GM12891 (cell line): ENCODE data around the genes GAGE2A, PAGE4, CLCN5, XAGE3 and KANTR.

DNA sequence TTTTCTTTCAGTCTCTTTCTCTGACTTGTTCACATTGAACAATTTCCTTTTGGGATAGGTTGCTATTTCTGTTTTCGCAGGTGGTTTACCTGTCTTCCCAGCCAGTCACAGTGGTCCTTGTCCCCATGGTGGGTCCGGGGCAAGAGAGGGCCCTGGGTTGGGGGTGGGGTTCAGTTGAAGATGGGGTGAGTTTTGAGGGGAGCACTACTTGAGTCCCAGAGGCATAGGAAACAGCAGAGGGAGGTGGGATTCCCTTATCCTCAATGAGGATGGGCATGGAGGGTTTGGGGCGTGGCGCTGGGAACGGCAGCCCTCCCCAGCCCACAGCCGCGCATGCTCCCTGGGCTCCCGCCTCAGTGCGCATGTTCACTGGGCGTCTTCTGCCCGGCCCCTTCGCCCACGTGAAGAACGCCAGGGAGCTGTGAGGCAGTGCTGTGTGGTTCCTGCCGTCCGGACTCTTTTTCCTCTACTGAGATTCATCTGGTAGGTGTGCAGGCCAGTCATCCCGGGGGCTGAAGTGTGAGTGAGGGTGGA, at the start of gene GAGE2A:
TSS of gene GAGE2A (plus strand) at position 376 of the 534 bp plus-strand sequence.
- RRBS, result no CpG with 5 or more reads among the region's 17 CpGs

DNA sequence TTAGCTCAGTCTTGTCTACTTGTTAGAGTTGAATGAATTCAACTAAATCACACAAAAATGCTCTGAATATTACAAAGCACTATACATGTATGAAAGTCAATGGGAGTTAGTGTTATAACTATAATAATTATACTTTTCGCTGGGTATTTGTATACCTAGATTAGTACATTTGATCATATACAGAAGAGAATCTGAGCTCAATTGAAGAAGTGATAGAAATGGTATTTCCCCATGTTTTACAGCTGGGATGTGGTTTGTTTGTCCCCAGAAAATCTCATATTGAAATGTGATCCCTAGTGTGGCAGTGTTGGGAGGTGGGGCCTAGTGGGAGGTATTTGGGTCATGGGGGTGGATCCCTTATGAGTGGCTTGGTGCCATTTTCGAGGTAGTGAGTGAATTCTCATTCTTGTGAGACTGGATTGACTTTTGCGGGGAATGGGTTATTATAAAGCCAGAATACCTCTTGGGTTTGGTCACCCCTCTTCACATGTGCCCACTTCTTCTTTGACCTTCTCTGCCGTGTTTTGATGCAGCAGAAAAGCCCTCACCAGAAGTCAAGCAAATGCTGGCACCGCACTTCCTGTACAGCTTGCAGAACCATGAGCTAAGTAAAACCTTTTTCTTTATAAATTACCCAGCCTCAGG, 29.6 kb upstream of the PAGE1 start:
- RRBS, result no CpG with 5 or more reads among the region's 5 CpGs

GRCh38 chrX:49793550-49794045, 35.5 kb upstream of the PAGE4 start:
- RRBS, result no CpG with 5 or more reads among the region's 1 CpG

- RRBS, result no CpG with 5 or more reads among the region's 9 CpGs
Observed at GRCh38 chrX:49828961-49829432, at the start of gene PAGE4. PAGE4 (plus strand) TSS chrX:49829303.

GRCh38 chrX:49844411-49845042, 15.4 kb downstream of the PAGE4 start:
- RRBS, result no CpG with 5 or more reads among the region's 11 CpGs

GRCh38 chrX:49922228-49922851, at the start of gene CLCN5:
CLCN5 (plus strand) TSS chrX:49922596.
- RRBS, result 1% methylated on average over 13 of the region's 53 CpGs

DNA sequence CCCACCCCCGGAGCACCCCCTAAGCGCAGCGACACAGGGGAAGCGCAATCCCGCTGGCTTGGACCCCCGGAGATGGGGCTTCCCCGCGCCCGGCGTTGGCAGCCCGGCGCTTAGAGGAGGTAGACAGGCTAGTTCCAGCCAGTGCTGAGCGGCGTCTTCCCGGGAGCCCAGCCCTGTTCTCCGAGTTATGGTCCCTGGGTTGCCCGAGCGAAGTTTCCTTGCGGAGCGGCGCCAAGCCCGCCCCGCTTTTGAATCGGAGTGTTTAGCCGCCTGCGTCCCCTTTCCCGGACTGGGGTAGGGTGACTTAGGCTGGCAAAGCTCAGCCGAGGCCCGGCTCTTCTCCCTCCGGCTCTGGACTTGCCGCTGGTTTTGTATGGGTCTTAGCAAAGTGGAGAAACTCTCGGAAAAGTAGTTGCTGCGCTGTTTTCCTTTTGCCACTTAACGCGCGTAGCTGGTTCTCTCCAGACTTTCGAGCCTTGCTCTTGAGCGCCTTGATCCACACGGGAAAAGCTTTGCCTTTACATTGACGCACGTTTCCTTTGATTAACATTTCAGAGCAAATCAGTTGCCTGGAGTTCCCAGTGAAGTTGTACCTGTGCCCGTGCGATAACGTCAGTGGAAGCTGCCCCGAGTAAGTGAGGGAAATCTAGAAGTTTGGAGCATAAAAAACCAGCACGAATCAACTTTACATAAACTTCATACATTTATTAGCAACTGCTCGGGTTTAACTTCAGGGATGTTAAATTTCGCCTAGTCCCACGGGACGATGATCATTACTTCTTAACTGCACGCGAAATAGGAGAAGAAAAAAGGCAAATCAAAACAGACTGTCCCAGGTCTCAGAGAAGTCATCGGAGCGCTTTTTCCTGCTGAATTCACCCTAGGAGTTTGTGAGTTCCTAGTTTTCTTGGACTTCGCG, 715 bp downstream of the CLCN5 start:
- RRBS, result 2% methylated on average over 11 of the region's 56 CpGs

- RRBS, result no CpG with 5 or more reads among the region's 6 CpGs
Observed at GRCh38 chrX:50697480-50698204, 116.4 kb downstream of the SHROOM4 start.

DNA sequence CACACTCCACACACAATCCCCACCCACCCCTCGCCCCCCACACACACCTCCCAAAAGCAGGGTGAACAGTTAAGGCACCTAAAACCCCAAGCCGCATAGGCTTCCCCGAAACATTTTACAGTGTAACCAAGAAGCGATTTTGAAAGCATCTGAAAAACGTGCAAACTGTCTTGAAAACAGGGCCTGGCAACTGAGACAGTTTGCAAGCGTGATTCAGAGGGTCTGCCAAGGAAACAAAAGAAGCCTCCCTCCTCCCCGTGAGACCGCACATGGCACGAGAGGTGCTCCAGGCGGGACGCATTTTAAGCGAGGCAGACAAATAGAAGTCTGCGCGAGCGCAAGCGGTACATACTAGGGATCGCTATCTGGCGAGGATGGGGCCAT, 801 bp downstream of the NUDT11 start:
- RRBS, result no CpG with 5 or more reads among the region's 18 CpGs

DNA sequence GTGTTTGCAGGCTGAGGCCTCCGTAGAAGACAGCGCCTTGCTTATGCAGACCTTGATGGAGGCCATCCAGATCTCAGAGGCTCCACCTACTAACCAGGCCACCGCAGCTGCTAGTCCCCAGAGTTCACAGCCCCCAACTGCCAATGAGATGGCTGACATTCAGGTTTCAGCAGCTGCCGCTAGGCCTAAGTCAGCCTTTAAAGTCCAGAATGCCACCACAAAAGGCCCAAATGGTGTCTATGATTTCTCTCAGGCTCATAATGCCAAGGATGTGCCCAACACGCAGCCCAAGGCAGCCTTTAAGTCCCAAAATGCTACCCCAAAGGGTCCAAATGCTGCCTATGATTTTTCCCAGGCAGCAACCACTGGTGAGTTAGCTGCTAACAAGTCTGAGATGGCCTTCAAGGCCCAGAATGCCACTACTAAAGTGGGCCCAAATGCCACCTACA, 1.6 kb downstream of the MAGED1 start:
- RRBS, result no CpG with 5 or more reads among the region's 5 CpGs

GRCh38 chrX:51901365-51902074, 8.1 kb downstream of the MAGED1 start:
- RRBS, result no CpG with 5 or more reads among the region's 7 CpGs

- RRBS, result no CpG with 5 or more reads among the region's 22 CpGs
Observed at GRCh38 chrX:52577481-52578376, 60.9 kb upstream of the XAGE1B start.

- RRBS, result no CpG with 5 or more reads among the region's 9 CpGs
Observed at GRCh38 chrX:52867971-52868180, at the start of gene XAGE3. XAGE3 (minus strand) TSS chrX:52868083.

- RRBS, result no CpG with 5 or more reads among the region's 78 CpGs
Observed at GRCh38 chrX:52934229-52935382, 23.7 kb downstream of the FAM156A start.

GRCh38 chrX:53071337-53072628, 10.4 kb upstream of the TSPYL2 start:
- RRBS, result no CpG with 5 or more reads among the region's 36 CpGs

DNA sequence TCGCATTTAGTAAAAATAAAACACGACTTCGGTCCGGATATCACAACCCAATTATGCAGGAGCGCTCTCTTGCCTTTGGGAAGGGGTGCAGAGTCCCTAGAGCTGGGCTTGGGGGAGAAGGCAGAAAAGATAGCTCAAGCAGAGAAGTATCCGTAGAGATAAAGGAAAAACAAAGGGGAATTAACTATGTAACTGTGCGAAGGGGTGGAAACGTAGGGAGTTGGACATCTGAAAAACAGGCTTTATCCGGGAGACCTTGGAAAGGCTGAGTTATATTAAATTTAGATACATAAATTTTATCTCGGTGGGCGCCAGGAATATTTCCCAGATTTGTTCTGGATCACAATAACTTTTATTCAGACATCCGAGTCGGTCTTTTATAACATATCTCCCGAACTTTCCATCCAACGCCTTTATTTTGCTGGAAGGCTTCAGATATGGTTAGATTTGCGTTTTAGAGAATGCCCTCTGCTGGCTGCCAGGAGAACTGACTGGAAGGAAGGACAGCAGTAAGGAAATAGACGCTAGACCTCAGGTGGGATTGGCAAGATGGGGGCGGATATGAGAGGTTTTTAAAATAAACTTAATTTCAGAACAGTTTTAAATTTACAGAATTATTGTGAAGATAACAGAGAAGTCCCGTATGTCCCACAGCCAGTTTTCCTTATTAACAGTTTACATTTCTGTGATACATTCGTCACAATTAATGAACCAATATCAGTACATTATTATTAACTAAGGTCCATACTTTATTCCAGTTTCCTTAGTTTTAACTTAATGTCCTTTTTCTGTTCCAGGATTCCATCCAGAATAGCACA, 4.8 kb upstream of the KANTR start:
- RRBS, result no CpG with 5 or more reads among the region's 20 CpGs

GRCh38 chrX:53093530-53094742, at the start of gene KANTR:
KANTR (plus strand) TSS chrX:53094142.
- RRBS, result 3% methylated on average over 6 of the region's 74 CpGs

- RRBS, result no CpG with 5 or more reads among the region's 5 CpGs
Observed at GRCh38 chrX:53116030-53116641, 22.2 kb downstream of the KANTR start.

DNA sequence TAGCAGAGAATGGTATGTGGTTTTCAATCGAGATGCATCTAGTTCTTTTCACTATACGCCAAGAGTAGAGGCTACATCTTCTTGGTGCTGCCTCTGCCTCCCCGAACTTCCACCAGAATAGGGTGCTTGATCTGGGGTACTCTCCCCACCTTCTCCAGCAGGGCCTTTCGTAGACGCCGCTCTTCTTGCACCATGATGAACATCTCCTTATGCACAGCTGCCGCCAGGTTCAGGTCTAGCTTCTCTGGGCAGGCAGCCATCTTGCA, 23.7 kb downstream of the KDM5C start:
- RRBS, result no CpG with 5 or more reads among the region's 7 CpGs